ENCODE results near the genes PRKX and PUDP.

DNA sequence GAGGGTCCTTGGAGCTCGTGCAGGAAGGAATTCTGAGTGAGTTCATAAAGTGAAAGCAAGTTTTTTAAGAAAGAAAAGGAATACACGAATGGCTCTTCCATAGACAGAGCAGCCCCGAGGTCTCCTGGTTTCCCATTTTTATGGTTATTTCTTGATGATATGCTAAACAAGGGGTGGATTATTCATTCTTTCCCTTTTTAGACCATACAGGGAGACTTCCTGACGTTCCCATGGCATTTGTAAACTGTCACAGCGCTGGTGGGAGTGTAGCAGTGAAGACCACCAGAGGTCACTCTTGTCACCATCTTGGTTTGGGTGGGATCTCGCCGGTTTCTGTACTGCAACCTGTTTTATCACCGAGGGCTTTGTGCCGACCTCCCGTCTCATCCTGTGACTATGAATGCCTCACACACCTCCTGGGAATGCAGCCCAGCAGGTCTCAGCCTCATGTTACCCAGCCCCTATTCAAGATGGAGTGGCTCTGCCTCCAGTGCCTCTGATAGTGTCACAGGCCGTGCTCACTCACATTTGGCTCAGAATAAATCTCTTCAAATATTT is 39.5 kb downstream of the ARSD start:
- PRO-cap: no peak
- RAMPAGE, long total RNA: no peak

DNA sequence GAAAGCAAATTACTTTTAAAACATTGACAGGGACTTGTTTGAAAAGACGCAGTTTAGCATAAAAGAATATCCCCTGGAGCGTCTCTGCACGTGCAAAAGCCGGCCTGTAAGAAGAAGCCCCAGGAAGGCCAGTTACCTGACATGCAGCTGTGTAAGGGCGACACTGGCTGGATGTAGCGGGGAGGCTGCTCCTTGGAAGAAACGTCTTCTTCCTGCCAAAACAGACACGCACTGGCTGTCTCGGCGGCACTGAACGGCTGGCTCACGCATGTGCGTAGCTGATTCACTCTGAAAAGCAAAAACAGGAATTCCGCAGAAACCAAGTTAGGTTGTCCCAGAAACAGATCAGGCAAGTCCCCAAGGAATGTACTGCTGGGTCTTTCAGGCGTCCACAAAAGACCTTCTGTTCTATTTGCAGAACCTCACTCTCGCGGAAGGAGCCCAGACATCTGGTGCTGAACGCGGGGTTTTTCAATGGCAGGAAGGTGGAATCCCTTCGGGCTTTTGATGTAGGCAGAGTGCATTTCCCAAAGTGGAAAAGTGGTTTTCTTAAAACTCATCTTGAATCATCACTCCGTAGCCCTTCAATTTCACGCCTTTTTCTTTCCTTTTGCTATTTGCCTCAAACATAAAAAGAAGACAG is 4.0 kb upstream of the ARSL start:
- PRO-cap: no peak
- RAMPAGE, long total RNA: no peak

DNA sequence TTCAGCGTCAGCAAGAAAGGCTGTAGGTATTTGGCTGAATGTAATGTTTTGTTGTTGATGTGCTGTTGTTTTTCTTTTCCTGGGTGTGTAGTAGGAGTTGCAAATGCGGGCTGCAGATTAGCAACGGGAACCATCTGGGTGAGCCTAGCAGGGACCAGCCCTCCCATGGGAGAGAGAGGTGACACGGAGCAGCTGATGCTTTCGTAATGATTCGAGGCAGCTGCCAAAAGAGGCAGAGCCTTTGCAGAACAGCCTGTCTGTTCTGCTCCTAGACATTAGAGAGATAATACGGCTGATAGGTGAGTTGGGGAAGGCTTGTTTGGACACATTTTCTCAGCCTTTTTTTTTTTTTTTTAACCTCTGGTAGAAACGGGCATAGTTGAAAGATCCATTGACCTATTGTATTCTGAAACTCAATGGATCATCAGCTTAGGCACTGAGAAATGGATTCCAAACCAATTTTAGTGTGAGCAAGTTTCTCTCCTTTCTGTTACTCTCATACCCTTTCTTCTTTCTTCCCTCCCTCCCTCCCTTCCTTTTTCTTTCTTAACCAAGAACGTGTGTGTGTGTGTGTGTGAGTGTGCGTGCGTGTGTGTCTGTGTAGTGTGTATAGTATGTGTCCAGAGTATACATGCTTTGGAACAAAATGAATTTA is 25.4 kb downstream of the ARSF start:
- PRO-cap: no peak
- RAMPAGE, long total RNA: no peak

DNA sequence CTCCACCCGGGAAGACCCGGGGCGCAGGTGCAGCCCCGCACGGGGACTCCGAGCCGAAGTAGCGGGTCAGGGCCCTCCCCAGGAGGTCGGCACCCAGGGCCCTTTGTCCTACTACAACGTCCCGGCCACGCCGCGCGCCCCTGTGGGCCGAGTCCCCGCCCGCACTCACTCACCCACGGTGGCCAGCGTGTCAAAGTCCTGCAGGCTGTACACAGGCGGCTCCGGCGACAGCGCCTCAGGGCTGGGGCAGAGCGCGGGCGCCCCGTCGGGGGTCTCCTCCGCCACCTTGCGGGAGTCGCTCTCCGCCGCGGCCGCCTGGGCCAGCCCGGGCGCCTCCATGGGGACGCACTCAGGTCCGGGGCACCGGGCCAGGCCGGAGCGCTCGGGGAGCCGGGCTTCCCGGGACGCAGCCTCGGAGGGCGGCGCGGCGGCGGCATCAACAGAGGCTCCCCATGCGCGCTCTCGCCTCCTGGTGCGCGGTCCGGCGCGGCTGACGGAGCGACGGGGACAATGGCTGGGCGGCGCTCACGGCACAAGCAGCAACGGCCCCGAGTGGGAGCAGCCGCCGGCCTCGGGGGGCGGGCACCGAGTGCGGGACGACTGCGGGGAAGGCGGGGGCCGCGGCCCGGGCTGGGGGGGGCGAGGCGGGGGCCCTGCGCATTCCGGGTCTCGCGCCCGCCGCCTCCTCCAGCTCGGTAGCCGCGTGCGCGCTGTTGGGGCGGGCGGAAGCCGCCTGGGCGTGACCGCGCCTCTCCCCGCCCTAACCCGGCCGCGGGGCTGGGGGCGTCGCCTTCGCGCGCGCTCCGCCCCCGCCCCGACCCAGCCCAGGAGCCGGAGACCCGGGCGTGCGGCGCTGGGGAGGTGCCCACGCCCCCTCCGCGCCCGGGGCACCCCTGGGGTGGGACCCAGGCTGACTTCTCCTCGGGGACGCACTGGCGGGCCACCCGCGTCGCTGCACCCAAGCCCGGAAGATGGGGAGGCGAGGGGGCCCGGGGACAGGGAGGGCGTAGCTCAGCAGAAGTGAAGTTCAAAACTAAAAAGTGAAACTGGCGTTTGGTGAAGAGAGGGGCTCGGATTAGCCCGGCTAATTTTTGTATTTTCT is at the start of gene PRKX:
Gene PRKX, minus strand, starts transcription at position 735 of the 1,102 bp plus-strand sequence.
- PRO-cap: no peak
- RAMPAGE, long total RNA: no peak

DNA sequence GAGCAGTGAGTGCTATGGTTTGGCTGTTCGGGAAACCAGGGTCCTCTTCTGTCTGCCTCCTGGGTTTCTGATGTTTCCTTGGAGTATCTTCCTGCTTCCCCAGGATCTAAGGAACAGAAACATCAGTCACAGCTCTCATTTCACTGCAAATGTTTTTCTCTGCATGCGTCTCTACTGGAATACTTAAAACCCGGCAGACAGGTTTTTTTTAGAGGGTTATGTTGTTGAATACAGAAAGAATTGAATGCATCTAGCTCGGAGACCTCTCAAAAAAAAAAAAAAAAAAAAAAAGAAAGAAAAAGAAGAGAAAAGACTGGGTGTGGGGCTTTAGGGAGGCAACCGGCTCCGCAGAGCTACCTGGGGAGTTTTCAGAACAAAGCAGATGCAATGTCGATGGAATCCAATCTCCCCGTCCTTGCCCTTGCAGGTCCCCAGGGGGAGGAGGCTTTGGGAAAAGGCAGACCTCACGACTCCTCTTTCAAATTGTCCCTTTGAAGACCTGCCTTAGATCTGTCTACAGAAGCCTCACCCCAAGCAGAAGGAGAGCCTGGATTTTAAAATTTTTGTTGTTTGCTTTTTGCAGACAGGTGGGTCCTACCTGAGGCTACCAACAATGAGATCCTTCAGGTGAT is 75.0 kb upstream of the PRKX start:
- PRO-cap: no peak
- RAMPAGE, long total RNA: no peak

DNA sequence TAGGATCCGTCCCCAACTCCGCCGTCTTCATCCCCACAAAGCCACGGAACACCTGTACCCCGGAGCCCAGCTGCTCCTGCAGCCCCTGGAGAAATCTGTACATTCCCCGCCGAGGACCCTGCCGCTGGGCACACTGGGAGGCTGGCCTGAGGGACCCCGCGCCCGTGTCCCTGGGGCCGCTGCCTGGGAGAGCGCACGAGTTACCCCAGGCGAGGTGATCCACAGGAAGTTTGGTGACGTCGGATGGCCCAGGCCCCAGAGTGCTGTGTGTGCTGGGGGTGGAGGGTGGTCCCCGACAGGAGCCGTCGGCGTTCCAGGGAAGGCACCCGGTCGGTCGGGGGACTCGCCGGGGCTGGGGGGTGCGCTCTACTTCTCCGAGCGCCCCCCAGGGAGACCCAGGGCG is 129.3 kb upstream of the PRKX start:
- PRO-cap: no peak
- RAMPAGE, long total RNA: no peak

DNA sequence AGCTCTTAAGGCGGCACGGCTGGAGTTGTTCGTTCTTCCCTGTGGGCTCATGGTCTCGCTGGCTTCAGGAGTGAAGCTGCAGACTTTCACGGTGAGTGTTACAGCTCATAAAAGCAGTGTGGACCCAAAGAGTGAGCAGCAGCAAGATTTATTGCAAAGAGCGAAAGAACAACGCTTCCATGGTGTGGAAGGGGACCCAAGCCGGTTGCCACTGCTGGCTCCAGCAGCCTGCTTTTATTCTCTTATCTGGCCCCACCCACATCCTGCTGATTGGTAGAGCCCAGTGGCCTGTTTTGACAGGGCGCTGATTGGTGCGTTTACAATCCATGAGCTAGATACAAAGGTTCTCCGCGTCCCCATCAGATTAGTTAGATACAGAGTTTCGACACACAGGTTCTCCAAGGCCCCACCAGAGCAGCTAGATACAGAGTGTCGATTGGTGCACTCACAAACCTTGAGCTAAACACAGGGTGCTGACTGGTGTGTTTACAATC is 154.9 kb upstream of the VCX3A start:
- PRO-cap: no peak
- RAMPAGE, long total RNA: no peak

DNA sequence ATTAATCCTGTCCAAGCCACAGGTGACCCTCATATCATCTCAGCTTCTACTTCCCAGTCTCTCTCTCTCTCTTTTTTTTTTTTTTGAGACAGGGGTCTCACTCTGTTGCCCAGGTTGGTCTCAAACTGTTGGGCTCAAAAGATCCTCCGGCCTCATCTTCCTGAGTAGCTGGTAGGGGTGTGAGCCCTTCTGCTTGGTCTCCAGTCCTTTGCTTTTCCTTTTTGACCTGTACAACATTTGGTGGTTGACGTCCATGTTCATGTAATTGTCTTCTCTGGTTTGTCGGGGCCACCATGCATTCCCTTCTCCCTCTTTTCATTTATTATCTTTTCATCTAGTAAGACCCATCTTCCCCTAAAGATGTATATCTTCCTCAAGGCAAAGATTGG is 105.7 kb upstream of the STS start:
- PRO-cap: no peak
- RAMPAGE, long total RNA: no peak

DNA sequence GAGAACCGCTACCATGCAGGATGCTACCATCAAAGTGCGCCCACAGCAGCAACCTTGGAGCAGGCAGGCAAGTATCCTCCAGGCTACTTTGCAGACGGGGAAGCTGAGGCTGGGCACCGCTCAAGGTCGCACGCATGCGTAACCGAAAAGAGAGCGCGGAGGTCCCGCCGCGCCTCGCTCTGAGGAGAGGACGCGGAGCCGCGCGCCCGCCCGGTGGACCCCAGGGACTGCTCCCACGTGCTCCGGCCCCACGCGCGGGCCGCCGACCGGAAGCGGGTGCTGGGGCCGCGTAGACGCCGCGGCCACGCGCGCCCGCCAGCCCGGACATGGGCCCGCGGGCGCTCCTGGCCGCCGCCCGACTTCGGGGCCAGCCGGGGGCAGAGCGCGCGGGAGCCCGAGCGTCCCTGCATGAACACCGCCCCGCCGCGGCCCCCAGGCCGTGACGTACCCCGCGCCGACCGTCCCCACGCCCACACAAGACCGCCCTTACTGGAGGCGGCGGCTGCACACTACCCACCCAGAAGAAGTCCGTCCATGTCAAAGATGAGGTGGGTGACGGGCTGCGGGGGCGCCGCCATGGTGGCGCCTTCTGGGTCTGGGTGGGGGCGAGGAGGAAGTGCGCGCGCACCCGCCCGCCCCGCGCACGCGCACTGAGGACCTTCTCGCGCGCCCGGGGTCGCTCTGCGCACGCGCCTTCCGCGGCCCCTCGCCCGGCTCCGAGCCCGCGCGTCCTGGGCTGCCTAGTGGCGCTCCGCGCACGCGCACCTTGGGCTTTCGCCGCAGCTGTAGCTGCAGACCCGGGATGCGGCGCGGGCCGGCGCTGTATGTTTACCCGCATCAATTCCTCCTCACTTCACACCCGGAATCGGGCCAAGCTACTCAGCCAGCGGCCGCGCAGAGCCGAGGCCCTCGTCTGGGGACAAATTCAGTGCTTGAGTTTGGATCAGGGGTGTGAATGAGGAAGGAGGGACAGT is at the start of gene PUDP:
Gene PUDP, minus strand, starts transcription at position 618 of the 974 bp plus-strand sequence.
- PRO-cap: no peak
- RAMPAGE, long total RNA: start-site peak on the minus strand centred at position 623 of the sequence, 53 bp wide, 49 and 65 reads in 2 replicates

DNA sequence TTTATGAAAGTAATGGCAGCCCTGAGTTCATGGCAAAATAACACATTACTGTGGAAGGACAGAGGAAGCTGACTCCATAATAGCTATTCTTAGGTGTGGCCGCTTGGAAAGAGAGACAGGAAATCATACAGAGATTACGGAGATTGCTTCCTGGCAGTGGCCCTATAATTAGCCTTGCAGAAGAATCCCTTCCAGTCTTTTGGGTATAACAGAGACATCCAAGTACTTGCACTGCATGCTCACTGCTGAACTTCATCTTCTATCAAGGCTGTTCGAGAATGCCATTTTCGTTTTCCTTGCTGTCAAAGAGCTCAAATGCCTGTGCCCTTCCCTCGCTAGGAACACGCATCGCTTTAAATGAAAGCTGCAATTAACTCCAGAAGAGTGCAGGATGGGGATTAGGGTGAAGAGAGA is 133.0 kb upstream of the VCX start:
- PRO-cap: no peak
- RAMPAGE, long total RNA: no peak

- PRO-cap: no peak
- RAMPAGE, long total RNA: no peak
Observed at GRCh38 chrX:7892154-7892367, 35.2 kb downstream of the PNPLA4 start.

- PRO-cap: no peak
- RAMPAGE, long total RNA: no peak
Observed at GRCh38 chrX:8465214-8465732, 643 bp downstream of the VCX3B start.

- PRO-cap: no peak
- RAMPAGE, long total RNA: no peak
Observed at GRCh38 chrX:8977261-8977680, 56.7 kb downstream of the FAM9B start.

DNA sequence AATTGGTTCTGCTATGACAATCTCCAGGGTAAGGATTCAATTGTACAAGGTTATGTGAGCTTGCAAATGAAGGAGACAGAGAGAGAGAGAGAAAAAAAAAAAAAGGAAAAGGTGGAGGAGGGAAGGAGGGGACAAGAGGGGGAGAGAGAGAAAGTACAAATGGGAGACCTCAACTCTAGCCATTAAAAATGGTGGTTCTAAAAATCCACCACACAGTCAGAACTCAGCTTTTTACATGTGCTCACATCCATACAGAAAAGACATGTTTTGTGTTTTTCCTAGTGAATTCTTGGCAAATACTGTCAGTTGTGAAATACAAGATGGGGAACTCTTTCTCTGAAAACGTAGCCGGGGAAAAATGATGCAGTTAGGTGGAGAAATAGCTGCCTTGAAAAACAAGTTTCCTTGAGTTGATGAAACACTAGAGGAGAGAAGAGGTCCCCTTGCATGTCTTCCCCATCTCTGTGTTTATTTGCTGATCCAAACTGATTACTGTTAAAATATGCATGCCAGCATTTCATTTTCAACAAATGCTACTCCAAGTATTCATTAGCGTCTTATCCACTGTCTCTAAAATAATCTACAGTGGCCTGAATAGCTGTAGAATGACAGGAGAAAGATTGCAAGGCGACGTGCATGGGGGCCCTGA is 48.3 kb upstream of the TBL1X start:
- PRO-cap: no peak
- RAMPAGE, long total RNA: no peak

GRCh38 chrX:9471482-9471953 is 6.7 kb downstream of the TBL1X start:
- PRO-cap: no peak
- RAMPAGE, long total RNA: no peak

- PRO-cap: no peak
- RAMPAGE, long total RNA: no peak
Observed at GRCh38 chrX:9534687-9535318, 69.9 kb downstream of the TBL1X start.

- PRO-cap: no peak
- RAMPAGE, long total RNA: no peak
Observed at GRCh38 chrX:10133889-10134861, 22.6 kb upstream of the CLCN4 start.

DNA sequence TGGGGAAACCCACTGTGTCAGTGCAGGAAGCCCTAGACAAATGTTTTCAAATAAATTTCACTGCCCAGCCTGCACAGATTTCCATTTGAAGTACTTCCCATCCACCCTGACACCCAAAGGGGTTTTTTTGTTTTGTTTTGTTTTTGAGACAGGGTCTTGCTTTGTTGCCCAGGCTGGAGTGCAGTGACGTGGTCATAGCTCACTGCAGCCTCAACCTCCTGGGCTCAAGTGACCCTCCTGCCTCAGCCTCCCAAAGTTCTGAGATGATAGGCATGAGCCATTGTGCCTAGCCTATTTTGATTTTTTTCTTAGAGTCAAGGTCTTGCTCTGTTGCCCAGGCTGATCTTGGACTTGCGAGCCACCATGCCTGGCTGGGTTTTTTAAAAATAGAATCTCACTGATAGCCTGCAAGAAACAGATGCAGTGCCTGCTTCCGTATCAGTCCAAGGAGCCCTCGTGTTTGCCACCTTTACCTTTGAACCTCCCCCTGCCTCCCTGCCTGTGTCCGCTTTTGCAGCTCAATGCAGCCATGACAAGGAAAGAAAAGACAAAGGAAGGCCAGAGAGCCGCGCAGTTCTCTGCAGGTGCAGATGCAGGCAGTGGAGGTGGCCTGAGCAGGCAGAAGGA is 13.3 kb upstream of the CLCN4 start:
- PRO-cap: no peak
- RAMPAGE, long total RNA: no peak

DNA sequence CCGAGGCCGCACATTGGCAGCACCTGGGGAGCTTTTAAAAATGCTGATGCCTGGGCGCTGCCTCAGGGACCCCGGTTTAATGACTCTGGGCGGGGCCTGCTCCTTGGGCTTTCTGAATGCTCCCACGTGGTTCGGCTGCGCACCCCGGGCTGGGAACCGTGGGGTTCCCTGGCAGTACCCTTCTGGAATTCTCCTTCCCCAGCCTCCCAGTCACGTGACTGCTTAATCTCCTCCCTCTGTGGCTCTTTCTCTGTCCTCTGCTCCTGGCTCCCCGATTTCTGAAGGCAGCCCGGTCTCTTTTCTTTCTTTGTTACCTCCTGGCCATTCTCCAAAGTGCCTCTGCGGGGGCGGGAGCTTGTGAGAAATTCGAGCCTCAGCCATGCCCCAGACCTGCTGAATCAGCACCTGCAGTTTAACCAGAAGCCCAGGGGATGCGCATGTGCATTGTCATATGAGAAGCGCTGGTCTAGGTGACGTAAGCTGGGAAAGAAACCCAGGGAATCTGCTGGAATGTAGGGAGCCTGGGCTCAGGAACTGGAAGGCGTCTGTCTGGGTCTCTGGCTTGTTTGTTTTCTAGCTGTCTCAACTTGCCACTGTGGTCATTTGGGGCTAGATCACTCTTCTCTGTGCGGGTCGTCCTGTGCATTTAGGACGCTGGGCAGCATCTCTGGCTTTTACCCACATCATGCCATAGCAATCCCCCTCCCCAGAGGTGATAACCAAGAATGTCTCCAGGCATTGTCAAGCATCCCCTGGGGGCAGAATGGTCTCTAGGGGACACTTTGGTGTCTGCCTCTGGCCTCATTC is 16.8 kb downstream of the CLCN4 start:
- PRO-cap: no peak
- RAMPAGE, long total RNA: no peak

DNA sequence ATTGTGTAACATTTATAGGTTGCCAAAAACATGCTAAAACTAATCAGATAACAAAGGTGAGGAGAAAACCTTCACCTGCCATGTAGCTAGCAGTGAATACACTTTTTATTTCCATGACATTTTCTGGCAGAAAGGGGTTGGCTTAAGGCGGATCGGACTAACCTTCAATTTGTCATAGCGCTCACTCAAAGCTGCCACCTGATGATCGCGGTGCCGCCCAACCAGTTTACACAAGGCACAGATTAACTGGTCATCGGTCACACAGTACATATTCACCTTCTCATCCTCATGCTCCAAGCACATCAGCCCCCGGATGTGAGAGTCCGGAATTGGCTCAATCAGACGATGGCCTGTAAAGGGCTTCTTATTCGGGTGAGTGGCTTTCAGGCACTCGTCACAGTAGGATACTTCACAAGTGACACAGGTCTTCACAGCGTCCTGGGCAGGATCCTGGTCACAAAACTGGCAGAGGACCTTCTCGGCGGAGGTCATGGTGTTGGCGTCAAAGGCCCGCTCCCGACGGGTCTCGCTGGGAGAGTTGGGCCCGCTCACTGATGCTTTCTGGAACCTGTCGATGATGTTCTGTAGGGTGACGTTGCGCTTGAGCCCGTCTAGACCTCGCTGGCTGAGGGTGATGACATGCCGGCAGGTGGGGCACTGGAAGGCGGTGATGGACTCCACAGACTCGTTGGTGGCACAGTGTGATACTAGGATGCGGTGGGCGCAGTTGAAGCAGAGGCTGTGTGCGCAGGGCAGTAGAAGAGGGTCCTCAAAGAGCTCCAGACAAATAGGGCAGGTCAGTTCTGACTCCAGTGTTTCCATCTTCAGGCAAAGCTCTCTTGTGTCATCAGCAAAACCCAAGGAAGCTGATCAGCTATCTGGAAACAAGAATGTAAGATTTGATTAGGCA is 53.4 kb downstream of the MID1 start:
- PRO-cap: no peak
- RAMPAGE, long total RNA: no peak

Measured in spinal cord (tissue), 3 donors.